HCT116 (cell line): ENCODE measurements around the gene PPIF.

DNA sequence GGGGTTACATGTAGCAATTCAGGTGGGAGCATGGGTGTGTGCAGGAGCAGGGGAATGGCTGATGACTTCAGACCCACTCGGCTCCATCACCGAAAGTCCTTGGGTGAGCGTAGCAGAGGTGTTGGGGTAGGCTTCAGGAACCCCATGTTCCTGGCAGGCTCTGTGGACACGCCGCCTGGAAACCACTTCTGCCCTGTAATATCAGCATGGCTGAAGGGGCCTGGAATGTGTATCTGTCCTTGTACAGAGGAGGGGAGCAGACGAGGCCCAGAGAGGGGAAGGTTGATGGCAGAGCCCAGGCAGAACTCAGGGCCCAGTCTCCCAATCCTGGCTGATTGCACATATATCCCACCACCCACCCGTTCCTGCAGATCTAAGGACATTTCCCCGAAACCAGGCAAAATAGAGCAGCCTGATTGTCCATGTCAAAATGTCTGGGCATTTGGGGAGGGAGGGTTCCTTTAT lies 43.6 kb downstream of the ZMIZ1 start:
- RRBS = no CpG with 5 or more reads among the region's 8 CpGs

DNA sequence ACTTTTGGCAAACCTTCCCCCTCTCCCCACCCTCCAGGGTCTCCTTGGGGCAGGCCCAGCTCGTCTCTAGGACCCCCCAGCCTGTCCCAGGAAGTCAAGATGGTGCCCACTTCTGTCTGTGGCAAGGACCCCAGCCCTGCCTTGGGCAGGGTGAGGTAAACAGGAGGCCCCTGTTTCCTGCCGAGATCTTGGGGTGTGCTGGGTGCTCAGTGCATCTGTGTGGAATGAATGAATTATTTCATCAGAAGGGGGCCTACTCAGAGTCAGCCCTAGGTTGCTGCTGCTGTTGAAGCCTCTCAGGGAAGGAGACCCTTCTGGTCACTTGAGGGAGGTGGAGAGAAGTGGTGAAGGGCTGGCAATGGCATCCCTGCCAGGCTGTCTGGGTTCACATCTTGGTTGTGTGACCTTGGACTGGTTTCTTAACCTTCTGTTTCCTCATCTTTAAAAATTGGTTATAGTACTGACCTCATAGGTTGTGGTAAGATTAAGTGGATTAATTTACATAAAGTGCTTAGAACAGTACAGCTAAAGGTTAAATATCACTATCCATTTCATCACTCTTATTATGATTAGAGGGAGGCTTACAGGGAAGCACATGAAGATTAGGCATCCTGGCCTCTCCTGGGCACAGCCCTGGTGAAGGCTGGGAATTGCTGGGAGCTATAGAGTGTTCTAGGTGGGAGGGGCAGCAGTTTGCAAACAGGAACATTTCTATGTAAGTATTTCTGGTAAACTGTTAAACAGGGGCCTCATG lies 67.7 kb downstream of the ZMIZ1 start:
- RRBS = no CpG with 5 or more reads among the region's 2 CpGs

GRCh38 chr10:79221019-79221580 lies 126.2 kb upstream of the PPIF start:
- RRBS = no CpG with 5 or more reads among the region's 26 CpGs

- RRBS = no CpG with 5 or more reads among the region's 16 CpGs
Observed at GRCh38 chr10:79236023-79236751, 111.1 kb upstream of the PPIF start.

- RRBS = 100% methylated on average over 1 of the region's 7 CpGs
Observed at GRCh38 chr10:79250092-79250680, 97.1 kb upstream of the PPIF start.

DNA sequence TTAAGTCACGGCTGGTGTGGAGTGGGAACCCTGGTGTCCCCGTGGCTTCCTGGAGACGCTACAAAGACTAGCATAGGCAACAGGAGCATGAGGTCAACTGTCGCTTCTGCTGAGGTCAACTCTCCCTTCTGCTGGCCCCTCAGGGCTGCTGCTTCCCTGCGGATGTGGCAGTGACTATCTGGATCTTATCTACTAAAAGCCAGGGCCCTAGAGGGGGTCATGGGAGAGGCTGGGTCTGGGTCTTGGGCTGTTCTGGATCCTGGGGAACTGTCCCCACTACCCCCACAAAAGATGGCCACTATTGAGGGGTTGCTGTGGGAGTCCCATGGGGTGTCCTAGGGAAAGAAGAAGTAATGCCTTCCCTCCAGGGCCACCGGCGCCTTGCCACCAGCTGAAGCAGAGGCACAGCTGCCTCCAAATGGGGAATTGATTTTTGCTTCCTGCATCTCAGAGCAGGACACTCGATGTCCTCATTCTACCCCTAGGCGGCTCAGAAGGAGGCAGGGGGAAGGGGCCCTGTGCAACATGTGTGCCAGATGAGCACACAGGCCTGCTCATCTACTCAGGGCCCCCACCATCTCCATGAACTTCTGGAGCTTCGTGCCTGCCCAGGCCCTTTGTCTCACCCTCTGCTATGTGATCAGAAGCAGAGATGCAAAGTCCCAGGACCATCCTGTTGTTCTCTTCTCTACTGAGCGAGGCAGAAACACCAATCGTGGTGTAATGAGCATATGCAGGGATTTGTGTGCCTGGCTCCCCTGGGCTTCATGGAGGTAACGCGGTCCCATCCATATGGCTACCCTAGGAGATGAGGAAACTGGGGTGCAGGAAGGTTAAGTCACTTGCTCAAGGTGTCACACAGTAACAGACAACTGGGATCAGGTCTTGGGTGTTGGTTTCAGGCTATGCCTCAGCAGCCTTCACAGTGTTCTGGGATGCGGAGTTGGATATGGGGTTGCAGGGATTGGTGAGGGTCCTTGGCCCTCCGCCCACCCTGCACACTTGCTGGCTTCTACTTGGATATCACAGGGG lies 76.4 kb upstream of the PPIF start:
- RRBS = no CpG with 5 or more reads among the region's 16 CpGs

GRCh38 chr10:79274069-79275365 lies 72.8 kb upstream of the PPIF start:
- RRBS = no CpG with 5 or more reads among the region's 37 CpGs

GRCh38 chr10:79296081-79296977 lies 50.9 kb upstream of the PPIF start:
- RRBS = no CpG with 5 or more reads among the region's 23 CpGs

DNA sequence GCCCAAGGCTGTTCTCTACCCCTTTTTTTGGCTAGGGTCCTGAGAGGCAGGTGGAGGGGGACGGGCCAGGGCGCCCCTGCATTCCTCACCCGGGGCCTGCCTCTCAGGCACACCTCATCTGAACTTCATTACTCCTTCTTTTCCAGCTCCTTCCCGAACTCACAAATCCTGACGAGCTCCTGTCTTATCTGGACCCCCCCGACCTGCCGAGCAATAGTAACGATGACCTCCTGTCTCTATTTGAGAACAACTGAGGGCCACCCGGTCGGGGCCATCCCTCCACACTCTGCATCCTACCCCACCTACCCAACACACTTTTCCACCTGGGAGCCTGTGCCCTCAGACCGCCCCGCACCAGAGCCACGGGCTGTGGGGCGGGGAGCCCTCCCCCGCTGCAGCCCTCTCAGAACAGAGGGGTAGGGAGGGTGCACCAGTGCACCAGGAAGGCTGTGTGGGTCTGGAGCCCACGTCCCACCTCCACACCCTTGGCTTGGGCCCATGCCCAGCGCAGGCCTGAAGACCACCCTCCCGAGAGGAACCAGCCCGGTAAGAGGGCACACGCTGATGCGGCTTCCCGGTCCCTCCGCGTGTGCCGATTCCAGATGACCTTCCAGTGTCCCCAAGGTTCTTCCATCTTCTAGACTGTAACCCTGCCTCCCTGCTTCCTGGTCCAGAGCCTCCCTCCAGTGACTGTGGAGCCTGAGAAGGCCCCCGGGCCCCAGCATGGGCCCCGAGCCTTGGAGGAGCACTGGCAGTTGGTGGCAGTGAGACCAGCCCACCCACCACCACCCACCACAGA lies 34.6 kb upstream of the PPIF start:
- RRBS = no CpG with 5 or more reads among the region's 27 CpGs

- RRBS = no CpG with 5 or more reads among the region's 15 CpGs
Observed at GRCh38 chr10:79316571-79317473, 30.4 kb upstream of the PPIF start.

GRCh38 chr10:79335371-79336232 lies 11.7 kb upstream of the PPIF start:
- RRBS = 100% methylated on average over 2 of the region's 14 CpGs

DNA sequence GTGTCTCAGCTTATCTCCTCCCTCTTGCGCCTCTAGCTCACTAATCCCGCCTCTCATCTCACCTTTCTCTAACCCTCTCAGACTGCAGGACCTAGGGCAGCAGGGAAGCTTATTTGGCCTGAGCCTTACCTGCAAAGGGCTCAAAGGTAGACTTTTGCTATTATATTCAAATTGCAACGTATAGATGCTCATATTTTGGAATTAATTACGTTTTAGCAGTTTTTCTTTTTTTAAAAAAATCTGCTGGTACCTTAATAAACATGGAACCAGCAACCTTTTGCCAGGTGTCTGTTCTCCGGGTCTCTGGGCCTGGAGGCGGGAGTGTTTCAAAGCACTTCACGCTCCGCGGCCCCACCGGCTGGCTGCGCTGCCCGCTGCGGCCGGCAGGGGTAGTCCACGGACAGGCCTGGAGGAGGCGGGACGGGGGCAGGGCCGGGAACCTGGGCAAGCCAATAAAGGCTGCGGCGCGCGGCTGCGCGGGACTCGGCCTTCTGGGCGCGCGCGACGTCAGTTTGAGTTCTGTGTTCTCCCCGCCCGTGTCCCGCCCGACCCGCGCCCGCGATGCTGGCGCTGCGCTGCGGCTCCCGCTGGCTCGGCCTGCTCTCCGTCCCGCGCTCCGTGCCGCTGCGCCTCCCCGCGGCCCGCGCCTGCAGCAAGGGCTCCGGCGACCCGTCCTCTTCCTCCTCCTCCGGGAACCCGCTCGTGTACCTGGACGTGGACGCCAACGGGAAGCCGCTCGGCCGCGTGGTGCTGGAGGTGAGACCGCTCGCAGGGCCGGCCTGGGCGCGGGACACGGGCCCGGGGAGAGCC lies at the start of gene PPIF:
Gene PPIF, plus strand, starts transcription at position 482 of the 810 bp plus-strand sequence.
- RRBS = 1% methylated on average over 21 of the region's 73 CpGs

GRCh38 chr10:79349389-79350742 lies 2.6 kb downstream of the PPIF start:
- RRBS = no CpG with 5 or more reads among the region's 25 CpGs

- RRBS = no CpG with 5 or more reads among the region's 14 CpGs
Observed at GRCh38 chr10:79379178-79380113, 32.2 kb downstream of the PPIF start.

- RRBS = 89% methylated on average over 8 of the region's 22 CpGs
Observed at GRCh38 chr10:79403400-79404128, 41.9 kb downstream of the ZCCHC24 start.

- RRBS = no CpG with 5 or more reads among the region's 3 CpGs
Observed at GRCh38 chr10:79488365-79488724, 24.0 kb upstream of the EIF5AL1 start.

- RRBS = no CpG with 5 or more reads among the region's 13 CpGs
Observed at GRCh38 chr10:80078116-80078531, 341 bp upstream of the TMEM254 start.

DNA sequence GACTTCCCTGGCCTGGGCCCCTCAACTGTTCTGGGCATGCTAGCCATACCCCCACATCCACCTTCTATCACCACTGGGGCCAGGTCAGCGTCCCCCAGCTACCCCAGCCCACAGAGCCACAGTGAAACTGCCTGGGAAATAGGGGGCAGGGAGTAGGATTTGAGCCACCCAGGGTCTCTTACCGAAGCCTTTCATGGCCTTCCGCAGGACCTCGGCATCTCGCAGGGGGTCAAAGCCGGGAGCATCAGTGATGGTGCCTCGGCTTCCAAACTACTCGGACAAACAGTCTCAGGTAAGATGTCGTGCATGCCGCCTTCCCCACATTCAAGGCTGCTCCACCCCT lies 34.5 kb downstream of the PLAC9 start:
- RRBS = no CpG with 5 or more reads among the region's 10 CpGs

DNA sequence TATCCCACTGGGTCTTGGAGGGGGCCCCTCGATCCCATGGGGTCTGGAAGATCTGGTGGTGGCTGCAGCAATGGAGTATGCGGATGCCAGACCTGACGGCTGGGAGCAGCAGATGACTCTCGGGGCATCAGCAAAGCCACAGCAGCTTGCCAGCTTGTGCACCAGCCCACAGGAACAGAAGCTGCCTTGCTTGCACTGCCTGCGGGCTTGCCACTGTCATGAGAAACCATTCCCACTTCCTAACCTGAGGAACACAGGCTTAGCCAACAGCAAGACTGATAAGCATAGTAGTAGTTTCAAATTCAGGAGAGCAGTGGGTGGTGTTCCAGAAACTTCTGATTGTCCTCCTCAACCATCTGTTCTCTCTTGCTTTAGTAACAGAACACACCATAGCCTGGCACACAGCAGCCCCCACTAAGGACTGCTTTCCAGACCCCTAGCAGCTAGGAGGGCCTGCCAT lies 7.4 kb downstream of the ANXA11 start:
- RRBS = no CpG with 5 or more reads among the region's 5 CpGs

GRCh38 chr10:80271000-80271448 lies 18.4 kb downstream of the MAT1A start:
- RRBS = 88% methylated on average over 1 of the region's 7 CpGs